Measurements from ENCODE around the genes MSMB and TIMM23B.

DNA sequence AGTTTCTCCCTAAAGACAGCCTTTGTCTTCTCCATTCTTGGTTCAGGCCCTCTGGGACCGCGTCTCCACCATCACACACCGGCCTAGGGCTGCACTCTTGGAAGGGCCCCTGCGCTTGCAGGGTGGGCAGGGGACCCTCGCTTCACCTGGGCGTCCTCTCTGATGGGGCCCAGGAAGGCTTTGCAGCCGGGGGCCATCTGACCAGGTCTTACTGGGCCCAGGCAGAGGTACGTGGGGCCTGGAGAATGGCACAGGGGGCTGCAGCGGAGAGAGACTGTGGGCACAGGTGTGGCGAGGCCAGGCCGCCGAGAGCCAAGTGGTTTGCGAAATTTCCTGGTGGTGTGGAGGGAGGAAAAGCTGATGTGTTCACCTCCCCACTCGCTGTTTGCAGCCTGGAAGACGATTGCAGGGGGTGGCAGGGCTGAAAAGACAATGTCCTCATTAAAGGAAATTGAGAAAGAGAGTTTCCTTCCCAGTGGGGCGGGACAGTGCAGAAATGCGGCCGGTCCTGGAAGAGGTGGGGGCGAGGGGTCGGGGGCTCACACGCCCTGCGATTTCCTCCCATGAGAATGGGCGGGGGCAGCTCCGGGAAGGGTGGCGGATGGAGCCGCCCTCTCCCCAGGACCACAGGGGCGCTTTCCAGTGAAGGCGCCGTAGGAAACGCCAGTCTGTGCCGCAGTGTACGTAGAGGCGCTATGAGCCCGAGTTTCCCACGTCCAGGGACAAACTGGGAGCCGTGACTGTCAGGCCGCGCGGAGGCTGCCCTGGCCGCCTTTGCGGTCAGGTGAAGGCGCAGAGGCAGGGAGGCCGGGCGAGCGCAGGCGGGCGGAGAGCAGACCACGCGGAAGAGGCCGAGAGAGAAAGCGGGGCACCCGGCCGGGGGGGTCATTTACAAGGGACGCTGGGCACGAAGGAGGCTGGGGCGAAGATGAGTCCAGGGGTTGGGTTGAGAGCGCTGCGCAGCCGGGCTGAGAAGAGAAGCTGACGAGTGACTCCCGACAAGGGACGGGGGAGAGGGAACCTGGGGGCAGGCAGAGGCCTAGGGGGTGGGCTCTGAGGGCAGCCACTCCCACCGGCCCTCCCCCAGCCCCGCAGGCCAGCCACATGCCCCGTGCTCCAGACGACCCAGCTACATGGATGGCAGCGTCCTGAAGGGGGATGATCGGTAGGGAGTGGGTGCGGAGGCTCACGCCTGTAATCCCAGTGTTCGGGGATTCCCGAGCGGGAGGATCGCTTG, 44.8 kb downstream of the ALOX5 start:
- RRBS = 4% methylated on average over 25 of the region's 74 CpGs

GRCh38 chr10:45446603-45446905, 72.5 kb downstream of the ALOX5 start:
- RRBS = no CpG with 5 or more reads among the region's 6 CpGs

GRCh38 chr10:45964232-45965070, 7.8 kb upstream of the TIMM23 start:
- RRBS = no CpG with 5 or more reads among the region's 8 CpGs

DNA sequence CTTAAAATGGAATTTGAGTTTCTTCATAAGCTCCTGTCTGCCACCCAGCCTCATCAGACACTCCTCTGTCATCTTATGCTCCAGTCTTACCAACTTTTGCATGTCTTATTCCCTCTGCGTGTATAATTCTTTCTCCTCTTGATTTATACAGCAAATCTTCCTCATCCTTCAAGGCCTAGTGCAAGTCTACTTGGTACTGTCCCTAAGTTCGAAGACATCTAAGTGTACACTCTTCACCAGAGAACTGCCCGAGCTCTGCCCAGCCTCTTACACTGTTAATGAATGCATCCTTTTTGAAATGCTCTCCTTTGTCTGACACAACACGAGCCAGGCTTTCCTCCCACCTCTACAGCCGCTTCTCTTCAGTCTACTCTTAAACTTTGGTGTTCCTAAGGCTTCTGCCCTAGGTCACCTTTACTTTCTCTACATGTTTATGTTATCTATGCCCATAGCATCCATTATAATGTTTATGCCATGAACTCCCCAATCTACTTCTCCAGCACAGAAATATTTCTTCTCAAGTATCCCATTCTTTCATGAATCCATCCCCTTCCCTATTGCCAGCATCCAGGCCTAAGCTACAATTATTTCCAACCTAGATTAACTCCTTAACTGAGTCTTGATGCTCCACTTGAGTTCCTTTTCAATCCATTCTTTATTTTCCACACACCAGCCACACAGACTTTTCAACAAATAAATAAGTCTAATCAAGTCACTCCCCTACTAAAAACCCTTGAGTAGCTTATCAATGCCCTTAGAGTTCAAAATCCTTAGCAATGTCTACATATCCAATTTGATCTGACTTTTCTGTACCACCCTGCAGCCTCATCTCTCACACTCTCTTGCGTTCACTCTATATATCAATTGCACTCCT, 2.0 kb upstream of the TIMM23 start:
- RRBS = no CpG with 5 or more reads among the region's 6 CpGs

DNA sequence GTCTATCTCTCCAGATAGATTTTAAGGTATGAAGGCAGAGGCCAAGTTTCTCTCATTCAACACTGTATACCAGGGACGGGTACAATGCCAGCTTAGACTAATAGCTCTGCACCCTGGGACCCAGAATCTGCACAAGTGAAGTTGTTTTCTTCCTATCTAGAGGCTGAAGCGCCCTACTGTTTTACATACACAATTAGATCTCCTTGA, 929 bp upstream of the TIMM23 start:
- RRBS = no CpG with 5 or more reads among the region's 2 CpGs

DNA sequence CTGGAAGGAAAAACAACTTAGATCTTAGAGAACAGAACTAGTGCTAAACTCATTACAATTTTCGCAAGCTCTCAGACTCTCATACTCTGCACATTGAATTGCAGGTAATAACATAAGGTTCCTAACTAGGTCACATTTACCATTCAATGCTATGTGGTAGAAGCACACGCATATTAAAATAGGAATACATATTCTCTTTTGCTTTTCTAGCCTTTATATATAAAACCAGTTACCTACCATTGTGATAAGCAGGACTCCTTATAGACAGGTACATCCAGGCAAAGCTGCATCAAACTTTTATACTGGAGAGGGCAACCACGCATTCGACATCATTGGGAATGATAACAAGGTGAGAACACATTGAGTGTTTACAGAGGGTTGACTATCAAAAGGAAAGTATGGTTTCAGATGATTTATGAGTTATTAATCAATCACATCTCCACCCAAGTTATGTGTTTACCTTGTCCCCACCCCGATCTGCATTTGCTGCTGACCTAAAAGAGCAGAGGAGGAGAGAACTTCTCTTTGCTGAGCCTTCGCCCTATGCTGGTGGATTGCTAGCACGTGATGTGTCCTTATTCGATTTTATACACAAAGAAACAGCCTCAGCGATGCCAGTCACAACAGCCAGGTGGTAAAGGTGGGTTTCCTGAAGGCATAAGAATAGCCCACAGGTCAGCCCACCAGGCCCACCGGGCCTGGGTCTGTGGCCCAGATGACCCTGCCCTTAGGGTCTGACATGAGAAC, at the start of gene MSMB:
TSS of gene MSMB (minus strand) at position 272 of the 747 bp plus-strand sequence.
- RRBS = no CpG with 5 or more reads among the region's 10 CpGs

DNA sequence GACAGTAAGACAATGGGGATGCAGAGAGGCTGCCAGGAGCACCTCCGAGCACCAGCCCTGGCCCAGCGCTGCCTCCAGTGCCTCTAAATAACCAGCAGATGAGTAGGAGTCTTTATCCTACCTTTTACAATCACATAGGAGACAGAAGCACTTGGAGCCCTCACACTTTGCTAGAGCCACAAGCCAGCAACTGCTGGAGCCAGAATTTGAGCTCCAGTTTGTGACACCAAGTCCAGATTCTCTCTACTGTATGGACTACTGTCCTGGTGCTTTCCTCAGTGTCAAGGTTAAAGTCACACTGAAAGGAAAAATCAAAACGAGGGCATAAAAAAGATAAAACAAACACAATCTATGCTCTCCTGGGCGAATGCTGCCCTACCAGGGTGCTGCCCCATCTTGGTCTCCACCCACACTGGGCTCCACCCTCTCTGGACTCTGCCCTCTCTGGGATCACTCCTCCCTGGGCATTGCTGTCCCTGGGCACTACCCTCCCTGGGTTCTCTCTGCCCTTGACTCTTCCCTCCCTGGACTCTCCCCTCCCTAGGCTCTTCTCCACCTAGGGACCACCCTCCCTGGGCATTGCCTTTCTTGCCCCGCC, 8.4 kb downstream of the GDF2 start:
- RRBS = no CpG with 5 or more reads among the region's 5 CpGs

DNA sequence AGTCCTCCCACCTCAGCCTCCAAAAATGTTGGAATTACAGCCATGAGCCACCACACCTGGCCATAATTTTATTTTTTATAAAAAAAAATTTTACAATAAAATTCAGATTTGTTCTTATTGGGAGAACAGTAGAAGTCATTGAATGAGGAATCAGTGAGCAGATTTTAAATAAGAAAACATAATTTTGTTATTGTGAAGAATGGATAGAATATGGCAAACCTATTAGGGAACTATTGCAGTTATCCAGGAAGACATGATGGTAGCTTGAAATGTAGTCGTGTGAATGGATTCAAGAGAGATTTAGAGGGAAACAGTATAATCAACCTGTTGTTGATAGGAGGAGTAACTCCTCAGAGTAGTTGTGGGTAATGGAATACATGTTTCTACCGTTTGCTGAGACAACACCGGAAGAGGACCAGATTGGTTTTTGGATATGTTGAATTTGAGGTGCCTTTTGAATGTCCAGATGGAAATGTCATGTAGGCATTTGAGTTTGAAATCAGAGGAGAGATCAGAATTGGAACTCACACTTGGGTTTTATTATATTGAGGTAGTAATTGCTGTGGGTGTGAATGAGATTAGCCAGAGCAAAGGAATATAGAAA, 36.0 kb downstream of the MAPK8 start:
- RRBS = no CpG with 5 or more reads among the region's 3 CpGs

DNA sequence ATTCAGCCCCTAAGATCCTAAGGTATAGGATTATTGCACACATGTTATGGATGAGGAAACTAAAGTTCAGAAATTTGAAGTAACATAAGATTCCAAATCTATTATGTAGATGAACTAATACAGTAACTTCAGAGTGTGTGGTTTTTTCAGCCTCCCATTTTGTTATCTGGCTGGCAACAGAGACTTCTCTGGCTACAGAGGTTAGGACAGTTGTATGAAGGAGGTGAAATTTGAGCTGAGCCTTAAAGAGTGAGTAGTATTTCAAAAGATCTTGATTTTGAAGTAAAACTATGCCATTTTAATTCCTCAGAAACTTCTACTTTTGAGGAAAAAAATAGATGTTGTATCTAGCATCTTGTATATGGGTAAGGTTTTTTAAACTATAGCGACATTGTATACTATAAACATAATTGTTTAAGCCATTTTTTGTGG, 125.5 kb downstream of the MAPK8 start:
- RRBS = no CpG with 5 or more reads among the region's 1 CpG

- RRBS = no CpG with 5 or more reads among the region's 13 CpGs
Measured at GRCh38 chr10:48439457-48440216, 133.2 kb downstream of the MAPK8 start.

- RRBS = no CpG with 5 or more reads among the region's 1 CpG
Measured at GRCh38 chr10:48625072-48625380, 20.2 kb upstream of the ARHGAP22 start.

GRCh38 chr10:48803578-48804108, 119.0 kb downstream of the WDFY4 start:
- RRBS = no CpG with 5 or more reads among the region's 2 CpGs

GRCh38 chr10:49177093-49177840, 10.9 kb downstream of the TMEM273 start:
- RRBS = no CpG with 5 or more reads among the region's 8 CpGs

- RRBS = 15% methylated on average over 2 of the region's 10 CpGs
Measured at GRCh38 chr10:49419019-49419528, 23.2 kb upstream of the DRGX start.

DNA sequence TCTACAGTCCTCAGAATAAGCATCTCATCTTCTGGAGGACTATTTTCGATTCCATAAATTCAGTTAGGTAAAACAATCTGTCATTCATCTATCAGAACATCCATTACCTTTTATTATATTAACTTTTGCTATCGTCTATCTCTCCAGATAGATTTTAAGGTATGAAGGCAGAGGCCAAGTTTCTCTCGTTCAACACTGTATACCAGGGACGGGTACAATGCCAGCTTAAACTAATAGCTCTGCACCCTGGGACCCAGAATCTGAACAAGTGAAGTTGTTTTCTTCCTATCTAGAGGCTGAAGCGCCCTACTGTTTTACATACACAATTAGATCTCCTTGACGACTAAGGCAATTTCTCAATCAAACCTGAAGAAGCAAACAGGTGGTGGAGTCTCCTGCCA, 946 bp downstream of the PARG start:
- RRBS = no CpG with 5 or more reads among the region's 6 CpGs

GRCh38 chr10:49941708-49942747, at the start of gene TIMM23B:
Gene TIMM23B (plus strand): TSS chr10:49942053.
- RRBS = no CpG with 5 or more reads among the region's 69 CpGs

- RRBS = no CpG with 5 or more reads among the region's 4 CpGs
Measured at GRCh38 chr10:50248187-50248615, 3.1 kb downstream of the ASAH2 start.

GRCh38 chr10:50395241-50395913, 144.1 kb upstream of the ASAH2 start:
- RRBS = no CpG with 5 or more reads among the region's 5 CpGs

- RRBS = no CpG with 5 or more reads among the region's 6 CpGs
Measured at GRCh38 chr10:50527498-50527980, 96.2 kb downstream of the SGMS1 start.